GM23338 (cell line): Measurements from ENCODE around the gene NFYA.

DNA sequence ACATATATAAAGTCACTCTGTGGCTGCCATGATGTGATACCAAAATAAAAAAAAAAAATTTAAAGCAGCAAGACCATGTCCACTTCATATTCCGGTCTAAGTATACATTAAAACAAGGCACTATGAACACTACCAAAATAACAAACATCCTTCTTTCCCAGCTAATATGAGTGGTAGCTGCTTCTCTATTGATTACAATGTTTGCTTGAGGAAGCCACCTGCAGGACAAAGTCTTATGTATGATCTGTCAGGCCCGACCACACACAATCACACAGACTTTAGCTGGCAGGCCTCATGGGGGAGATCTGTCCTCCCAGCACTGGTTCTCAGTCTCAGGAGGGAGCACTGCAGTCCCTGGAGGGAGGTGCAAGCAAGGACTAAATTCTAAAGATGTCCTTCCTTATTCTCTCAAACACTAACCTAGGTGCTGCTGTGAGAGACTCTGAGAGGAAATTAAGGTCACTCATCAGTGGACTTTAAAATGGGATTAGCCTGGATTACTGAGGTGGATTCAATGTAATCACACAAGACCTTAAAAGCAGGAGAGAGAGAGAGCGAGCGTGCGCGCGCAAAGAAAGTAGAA lies 14.5 kb downstream of the GLO1 start:
- PRO-cap = no peak
- RAMPAGE, long total RNA = no peak

- PRO-cap = no peak
- RAMPAGE, long total RNA = no peak
These were observed 1.4 kb upstream of the DNAH8 start for GRCh38 chr6:38713509-38714263.

GRCh38 chr6:38722545-38723237 lies 7.6 kb downstream of the DNAH8 start:
- PRO-cap = no peak
- RAMPAGE, long total RNA = no peak

DNA sequence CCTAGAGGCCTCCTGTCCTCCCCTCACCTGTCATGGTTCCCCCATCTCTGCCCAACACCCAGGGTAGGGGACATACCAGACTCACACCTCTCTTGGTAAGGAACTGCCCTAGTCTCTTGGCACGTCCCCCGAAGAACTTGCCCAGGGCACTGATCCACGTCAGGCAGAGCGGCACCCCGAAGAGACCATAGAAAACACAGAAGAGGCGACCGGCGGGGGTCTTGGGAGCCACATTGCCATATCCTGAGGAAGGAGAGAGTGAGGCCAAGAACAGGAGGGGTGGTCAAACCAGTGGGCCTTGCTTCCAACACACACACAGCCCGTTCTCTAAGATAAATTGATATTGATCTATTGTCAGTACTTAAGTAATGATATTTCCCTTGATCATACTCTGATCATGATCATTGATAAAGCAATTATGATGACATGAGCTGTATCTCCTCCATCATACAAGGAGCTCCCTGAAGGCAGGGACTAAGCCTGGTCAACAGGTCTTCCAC lies 34.7 kb downstream of the KCNK5 start:
- PRO-cap = no peak
- RAMPAGE, long total RNA = no peak

DNA sequence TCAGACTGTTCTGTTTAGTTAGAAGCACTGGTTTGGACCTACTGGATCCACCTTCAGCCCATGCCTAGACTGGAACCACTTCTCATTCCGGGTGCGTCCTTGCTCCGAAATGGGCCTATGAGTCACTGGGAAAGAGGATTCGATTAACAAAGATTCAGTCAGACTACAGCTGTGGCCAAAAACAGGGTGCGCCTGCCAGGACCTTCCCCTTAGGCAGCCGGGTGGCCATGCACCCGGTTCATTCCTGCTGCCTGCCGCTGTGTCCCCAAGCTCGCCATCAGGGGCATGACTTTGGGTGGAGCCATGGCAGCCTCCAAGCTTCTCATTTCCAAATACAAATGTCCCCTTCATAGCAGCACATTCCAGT lies 14.6 kb upstream of the KCNK5 start:
- PRO-cap = no peak
- RAMPAGE, long total RNA = no peak

DNA sequence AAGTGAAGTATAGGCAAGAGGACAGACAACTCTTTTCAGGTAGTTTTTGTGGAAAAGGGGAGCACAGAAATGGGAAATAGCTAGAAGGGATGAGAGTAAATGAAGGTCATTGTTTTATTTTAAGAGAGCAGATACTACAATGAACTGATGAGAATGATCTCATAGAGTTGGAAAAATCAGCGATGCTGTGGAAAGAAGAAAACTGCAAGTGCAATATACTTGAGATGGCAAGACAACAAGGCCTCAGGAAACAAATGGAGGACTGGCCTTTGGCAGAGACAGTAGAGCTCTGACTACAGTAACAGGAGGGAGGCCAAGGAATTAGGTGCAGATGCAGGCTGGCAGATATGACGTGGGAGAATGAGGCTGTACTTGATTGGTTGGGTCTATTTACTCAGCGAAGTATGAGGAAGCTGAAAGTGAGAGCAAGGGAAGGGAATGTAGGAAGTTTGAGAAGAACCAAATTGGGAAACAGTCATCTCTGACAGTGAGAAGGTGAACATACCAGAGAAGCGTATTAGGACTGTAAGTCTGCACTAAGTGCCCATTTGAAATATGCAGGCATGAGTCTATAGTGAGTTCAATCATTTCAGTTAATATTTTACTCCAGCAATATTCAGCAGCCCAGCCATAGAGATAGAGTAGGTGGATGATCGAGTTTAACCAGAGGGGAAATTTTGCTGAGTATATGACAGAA lies 40.0 kb downstream of the KIF6 start:
- PRO-cap = no peak
- RAMPAGE, long total RNA = no peak

GRCh38 chr6:39830450-39830986 lies 38.3 kb downstream of the DAAM2 start:
- PRO-cap = no peak
- RAMPAGE, long total RNA = no peak

- PRO-cap = no peak
- RAMPAGE, long total RNA = no peak
These were observed 32.0 kb downstream of the MOCS1 start for GRCh38 chr6:39902086-39902777.

GRCh38 chr6:41040265-41041156 lies 1.5 kb upstream of the UNC5CL start:
- PRO-cap = no peak
- RAMPAGE, long total RNA = no peak

DNA sequence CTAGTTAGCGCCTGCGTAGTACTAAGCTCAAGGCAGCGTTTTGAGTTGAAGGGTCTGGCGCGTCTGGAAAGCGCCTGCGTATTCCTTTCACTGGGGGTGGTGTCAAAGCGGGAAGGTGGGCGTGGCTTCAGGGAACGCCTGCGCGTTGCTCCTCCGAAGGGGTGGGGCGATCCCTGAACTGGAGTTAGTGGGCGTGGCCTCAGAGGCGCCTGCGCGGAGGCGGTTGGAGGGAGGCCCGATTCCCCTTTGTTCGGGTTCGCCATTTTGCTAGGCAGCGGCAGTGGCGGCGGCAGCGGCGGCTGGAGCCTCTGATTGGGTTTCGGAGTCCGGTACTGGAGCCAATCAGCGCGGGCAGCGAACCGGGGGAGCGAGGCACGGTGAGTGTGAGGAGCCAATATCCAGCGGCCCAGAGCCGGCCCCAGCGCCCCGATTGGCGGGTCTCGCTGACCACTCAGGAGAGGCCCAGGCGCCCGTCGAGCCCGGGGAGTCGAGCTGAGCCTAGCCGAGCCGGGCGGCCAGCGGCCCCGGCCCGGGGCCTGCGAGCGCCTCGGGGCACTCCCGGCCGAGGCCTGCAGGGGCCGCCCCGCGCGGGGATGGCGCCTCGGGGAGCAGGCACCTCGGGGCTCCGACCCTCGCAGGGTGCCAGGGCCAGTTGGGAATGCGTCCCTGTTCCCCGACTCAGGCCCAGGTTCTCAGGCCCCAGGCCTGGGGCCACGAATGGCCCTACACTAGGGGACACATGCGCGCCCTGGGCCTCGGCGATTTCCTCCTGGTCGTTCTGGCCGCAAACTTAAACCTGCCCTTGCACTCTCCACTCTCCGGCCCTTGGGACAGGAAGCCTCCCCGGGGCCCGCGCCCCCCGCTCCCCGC lies at the start of gene NFYA:
Gene NFYA, plus strand, starts transcription at position 267 of the 870 bp plus-strand sequence.
- PRO-cap = bidirectional peak, plus-strand start at position 485 of the sequence, minus-strand start at position 104 of the sequence
- RAMPAGE, long total RNA = no peak

DNA sequence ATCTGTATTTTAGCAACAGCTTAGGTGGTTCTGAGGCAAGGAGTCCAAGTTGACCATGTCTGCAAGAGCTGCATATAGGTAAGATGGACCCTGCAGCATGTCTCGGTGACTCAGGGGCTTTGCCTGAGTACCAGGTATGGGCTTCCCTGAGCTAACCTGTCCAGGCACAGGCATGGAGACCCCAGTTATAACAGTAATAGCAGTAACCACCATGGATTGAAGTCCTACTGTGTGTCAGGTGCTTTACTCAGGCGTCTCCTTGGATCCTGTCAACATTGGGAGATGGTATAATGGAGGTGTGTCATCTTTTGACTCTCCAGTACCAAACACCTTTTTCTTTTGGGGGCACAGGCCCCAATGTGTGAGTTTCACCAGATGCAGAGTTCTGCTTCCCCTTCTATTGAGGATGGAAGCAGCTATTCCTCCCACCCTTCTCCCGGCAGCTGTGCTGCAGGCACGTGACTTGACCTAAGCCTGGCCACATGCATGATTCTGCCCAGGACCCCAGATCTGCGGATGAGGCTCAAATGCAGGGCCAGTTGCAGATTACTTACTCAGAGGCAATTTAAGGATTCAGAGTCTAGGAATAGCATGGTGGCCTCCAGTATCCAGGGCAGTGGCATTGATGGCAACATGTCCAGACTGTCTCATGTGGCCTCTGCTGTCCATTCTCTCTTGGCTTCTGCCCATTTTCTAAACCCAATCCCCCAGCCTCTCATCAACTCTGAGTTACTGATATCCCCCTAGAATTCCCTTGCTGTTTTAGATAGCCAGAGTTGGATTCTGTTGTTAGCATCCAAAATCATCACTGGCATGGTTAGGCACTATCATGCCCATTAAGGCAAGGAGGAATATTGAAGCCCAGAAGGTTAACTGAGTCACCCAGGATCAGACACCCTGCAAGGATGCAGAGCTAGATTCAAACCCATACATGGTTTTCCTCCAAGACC lies 13.6 kb downstream of the TREM1 start:
- PRO-cap = no peak
- RAMPAGE, long total RNA = no peak

DNA sequence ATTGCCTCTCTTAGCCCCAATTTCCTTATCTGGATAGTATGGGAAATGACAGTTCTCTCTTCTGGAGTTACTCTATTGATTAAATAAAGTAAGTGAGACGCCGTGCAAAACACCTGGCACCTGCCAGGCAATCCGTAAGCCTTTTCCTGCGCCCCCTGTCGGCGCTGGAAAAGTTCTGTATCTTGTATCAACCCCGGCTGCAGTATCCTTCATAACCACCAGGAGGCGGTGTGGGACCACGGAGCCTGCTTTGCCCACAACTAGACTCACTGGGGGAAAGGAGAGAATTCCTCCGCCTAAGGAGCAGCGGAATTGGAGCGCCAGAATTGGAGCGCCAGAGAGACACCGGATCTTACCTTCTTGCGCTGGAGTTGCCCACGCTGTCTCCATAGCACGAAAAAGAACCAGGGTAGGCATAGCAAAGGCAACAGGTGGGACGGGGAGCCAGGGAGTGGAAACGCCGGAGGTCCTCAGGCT lies 33.5 kb downstream of the NCR2 start:
- PRO-cap = no peak
- RAMPAGE, long total RNA = no peak

- PRO-cap = no peak
- RAMPAGE, long total RNA = no peak
These were observed 26.5 kb upstream of the FOXP4 start for GRCh38 chr6:41519175-41520637.

DNA sequence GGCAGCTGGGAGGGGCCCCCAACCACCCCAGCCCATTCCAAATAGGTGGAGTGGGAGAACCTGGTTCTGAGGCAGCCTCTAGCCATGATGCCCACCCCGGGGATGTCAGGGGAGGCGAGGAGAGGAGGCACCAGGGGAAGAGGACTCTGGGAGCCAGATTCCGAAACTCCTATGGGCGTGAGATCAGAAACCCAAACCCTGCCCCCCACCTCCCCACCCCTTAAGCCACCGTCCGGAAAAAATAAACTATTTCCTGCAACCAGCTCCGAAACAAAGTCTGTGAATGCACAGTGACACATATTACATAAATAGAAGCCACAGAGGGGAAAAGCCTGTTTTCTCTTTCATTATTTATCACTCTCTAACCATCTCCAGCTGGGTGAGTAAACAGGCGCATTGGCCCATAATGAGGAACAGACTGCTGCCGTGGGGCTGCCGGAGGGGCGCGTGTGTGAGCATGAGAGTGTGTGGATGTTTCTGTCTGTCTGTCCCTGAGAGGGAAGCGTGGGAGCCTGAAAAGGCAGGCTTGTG lies 14.4 kb upstream of the FOXP4 start:
- PRO-cap = no peak
- RAMPAGE, long total RNA = no peak

- PRO-cap = no peak
- RAMPAGE, long total RNA = no peak
These were observed 17.1 kb downstream of the FOXP4 start for GRCh38 chr6:41563015-41563867.

DNA sequence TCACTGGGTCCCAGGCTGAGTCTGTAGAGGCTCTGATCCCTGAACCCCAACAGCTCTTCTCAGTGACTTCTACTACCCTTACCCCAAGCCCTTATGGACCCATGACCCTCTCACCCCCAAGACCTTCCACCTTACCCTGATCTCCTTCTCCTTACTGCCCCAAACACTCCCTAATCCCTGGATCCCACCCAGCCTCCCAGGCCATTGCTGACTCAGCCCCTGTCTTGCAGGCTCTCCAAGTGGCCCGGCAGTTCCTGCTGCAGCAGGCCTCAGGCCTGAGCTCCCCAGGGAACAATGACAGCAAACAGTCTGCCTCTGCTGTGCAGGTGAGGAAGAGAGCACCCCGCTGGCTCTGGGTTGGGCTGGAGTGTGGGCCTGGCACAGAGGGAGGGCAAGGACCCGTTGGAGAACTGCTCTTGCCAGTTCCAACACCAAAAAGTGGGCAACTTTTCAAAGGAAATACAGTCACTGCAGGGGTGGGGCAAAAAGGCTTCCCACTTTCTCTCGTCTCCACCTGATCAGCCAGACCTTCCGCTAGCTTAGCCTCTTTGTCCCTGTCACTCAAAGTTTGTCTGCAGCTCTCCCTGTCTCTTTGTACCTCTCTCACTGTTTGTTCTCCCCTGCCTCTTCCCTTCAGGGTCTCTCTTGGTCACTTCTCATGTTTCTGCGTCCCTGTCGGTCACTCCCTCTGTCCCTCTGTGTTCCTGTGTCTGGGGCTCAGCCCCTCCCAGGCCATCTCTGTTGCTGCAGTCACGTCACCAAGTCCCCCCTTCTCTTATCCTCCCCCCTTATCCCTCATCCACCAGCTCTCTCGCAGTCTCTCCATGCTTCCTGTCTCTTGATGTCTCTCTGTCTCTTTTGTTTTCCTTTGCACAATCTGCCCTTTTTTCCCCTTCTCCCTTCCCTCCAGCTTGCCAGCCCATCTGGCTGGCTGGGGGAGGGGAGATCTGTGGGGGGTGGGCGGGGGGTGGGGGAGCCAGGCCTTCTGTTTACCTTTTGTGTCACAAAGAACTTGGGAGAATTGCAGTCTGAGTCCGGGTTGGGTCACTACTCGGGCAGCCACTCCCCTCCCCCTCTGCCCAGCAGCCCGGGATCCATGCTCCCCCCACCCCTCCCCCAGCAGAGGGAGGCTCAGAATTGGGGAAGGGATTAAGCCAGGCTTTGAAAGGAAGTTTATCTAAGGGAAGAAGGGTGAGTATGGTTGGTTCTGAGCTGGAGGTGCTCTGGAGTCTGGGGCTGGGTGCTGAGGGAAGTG lies 32.0 kb downstream of the FOXP4 start:
- PRO-cap = bidirectional peak, plus-strand start at position 652 of the sequence, minus-strand start at position 700 of the sequence
- RAMPAGE, long total RNA = no peak

GRCh38 chr6:41585372-41585796 lies 39.2 kb downstream of the FOXP4 start:
- PRO-cap = no peak
- RAMPAGE, long total RNA = no peak

DNA sequence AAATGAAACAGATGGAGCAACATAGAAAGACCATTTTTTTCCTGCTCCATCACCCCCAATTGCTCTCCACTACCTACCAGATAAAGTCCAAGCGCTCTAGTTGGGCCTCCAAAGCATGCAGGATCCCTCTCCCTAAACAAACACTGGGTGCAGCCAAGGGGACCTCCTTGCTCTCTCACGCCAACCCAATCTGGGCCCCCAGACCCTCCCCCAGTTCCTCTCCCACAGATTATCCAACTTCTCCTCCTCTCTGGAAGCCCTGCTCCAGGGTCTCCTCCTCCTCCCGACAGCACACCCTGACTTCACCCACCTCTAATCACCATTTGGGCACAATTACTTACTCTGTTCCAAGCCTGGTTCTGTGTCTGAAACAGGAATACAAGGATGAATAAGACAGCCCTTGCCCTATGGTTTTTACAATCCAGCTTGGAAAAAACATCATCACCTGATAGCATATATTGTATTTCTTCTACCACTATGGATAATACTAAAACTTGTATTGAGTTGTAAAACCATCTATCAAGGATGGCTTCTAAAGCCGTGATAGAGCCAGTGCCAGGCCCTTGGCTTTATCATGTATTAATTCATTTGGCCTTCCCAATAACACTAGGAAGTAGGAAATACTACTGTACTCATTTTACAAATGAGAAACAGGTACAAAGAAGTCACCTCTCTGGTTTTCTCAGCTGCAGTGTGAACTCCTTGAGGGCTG lies 24.7 kb downstream of the TFEB start:
- PRO-cap = no peak
- RAMPAGE, long total RNA = no peak

GRCh38 chr6:41712434-41713503 lies 22.6 kb downstream of the TFEB start:
- PRO-cap = no peak
- RAMPAGE, long total RNA = no peak

- PRO-cap = unidirectional peak, plus-strand start at chr6:41723674
- RAMPAGE, long total RNA = no peak
These were observed 11.8 kb downstream of the TFEB start for GRCh38 chr6:41723244-41724327.